Right ventricle myocardium (tissue), 1 donor: ENCODE measurements around a stretch of chr6.

DNA sequence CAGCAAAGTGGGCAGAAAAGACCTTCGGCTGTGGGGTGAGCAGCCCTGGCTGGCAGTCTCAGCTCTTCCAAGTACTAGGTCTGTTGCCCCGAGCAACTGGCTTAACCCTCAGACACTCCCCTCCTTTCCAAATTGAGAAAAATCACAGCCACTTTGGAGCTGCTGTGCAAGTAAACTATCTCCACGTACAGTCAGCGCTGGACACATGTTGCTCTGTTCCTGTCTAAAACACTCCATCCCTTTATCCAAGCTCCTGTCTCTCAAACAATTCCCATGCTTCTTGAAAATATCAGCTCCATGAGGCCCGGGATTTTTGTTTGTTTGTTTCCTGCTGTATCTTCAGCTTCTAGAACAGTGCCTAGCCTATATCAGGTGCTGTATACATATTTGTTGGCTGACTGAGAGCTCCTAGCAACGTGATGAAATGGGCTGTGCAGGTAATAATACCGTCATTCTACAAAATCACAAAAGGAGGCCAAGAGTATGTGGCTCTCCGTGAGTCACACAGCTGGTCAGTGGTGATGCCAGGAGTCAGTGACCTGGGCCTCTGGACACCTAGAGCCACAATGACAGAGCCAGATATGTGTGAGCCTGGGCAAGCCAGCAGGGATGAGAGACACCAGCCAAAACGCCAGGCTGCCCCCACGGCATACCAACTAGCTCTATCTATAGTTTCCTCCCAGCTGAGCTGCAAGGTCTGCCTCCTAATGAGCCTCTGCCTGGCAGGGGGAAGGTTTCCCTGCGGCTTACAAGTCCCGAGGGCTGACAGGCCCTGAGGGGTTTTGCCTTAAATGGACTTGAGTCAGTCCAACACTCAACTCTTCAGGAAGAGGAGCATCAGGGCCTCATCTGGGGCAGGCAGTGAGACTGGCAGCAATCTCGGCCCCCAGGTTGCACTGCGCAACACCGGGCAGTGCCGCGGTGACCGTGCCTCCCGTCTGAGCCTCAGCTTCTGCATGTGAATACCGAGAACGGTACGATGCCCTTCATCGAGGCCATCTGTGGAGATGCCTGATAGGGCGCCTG, 70.1 kb downstream of the CPNE5 start:
- PRO-cap, 2 experiments, result no peak in any of the 2 experiments

DNA sequence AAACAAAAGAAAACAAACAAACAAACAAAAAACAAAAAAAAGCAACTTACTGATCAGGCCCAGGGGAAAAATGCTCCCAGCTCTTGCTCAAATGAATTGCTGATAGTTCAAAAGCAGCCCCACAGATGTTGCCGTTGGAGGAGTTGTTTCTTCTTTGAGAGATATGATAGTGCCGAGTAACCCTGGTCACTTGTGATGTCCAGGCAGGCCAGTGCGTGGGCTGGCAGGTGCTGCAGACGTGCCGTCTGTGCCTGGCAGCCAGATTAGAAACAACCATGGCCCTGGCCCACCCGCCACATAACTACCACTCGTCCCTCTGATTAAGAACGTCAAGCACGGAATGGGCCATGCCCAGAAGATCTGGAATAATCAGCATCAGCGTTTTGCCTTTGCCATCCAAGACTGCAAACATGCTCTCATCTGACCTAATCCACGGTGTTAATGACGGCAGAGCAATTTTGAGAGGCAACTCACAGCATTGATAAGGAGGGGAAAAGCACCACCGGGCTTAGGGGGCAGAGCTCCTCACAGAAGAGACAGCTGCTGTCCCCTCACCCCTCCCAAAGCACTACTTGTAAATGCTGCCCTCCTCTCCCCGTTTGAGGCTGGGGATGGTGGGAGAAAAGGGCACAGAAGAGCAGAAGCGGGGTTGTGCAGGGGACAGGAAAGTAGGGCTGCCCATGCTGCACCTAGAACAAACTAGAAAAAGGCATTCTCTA, 5.1 kb upstream of the CPNE5 start:
- PRO-cap, 2 experiments, result peak in 2 of 2 experiments; most common plus-strand start position 511 of the sequence (in 2); most common minus-strand start position 303 of the sequence (in 2)

GRCh38 chr6:36848488-36849696, 9.6 kb upstream of the CPNE5 start:
- PRO-cap, 2 experiments, result peak in 2 of 2 experiments; most common plus-strand start chr6:36849317 (in 2); most common minus-strand start chr6:36848800 (in 2)

- PRO-cap, 2 experiments, result no peak in any of the 2 experiments
Observed at GRCh38 chr6:36929430-36929939, 25.1 kb upstream of the PI16 start.

- PRO-cap, 2 experiments, result no peak in any of the 2 experiments
Observed at GRCh38 chr6:36975922-36976125, 10.2 kb downstream of the MTCH1 start.

DNA sequence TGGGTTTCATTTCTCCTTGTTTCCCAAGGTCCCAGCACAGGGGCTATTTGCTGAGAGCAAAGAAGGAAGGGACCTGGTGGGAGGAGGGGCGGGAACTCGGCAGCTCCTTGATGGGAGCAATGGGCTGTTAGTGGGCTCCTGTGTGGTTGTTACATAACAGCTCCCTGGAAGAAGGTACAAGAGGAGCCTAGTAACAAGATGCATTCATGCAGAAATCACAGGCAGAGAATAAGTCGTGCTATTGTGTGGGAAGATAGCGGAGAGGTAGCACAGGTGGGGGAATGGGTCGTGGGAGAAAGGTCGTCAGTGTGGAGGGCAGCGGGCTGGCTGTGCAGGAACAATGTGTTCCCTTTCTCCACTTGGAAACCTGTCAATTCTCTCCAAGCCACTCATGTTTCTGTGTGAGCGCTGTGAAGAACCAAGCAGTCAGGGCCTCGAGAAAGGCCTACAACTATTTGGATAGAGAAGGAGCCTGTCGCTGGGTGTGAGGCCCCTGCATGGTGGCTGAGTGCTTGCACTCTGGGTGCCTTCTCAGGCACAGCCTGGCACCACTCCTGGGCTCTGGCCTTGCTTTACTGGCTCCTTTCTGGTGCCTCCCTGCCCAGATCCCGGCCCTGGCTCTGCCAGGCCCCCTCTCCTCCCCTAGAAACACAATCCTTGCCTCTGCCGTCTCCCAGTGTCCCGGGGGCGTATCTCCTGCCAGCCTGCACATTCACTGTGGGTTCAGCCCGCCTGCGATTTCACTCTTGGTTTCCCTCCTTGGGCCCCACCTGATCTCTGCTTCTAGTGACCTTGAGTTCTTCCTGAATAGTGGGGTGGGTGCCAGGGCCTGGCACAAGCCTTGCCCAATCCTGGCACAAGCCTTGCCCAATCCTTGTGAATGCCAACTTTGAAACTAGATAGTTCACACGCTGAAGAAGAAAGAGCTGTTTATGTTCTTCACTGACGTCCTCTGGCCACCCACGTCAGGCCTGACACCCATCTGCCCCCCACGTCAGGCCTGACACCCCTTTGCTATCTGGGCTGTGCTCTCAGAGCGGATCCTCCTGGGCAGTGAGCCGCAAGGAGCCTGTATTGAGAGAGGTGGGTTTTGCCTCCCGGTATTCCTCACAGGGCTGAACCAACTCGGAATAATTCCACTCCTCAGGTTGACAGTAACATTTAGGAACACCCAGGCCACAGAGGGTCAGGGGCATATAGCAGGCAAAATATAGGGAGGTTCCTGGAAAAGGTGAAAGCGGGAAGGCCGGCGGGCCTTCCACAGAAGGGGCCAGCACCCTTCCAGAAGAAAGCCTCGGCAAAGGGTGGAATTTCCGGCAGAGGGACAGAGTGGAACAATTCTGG, 7.2 kb upstream of the FGD2 start:
- PRO-cap, 2 experiments, result peak in 2 of 2 experiments; most common plus-strand start position 898 of the sequence (in 2); most common minus-strand start position 779 of the sequence (in 2)

GRCh38 chr6:37003912-37004490, 1.5 kb upstream of the FGD2 start:
- PRO-cap, 2 experiments, result peak in 2 of 2 experiments; most common plus-strand start chr6:37004392 (in 1); most common minus-strand start chr6:37004276 (in 2)

DNA sequence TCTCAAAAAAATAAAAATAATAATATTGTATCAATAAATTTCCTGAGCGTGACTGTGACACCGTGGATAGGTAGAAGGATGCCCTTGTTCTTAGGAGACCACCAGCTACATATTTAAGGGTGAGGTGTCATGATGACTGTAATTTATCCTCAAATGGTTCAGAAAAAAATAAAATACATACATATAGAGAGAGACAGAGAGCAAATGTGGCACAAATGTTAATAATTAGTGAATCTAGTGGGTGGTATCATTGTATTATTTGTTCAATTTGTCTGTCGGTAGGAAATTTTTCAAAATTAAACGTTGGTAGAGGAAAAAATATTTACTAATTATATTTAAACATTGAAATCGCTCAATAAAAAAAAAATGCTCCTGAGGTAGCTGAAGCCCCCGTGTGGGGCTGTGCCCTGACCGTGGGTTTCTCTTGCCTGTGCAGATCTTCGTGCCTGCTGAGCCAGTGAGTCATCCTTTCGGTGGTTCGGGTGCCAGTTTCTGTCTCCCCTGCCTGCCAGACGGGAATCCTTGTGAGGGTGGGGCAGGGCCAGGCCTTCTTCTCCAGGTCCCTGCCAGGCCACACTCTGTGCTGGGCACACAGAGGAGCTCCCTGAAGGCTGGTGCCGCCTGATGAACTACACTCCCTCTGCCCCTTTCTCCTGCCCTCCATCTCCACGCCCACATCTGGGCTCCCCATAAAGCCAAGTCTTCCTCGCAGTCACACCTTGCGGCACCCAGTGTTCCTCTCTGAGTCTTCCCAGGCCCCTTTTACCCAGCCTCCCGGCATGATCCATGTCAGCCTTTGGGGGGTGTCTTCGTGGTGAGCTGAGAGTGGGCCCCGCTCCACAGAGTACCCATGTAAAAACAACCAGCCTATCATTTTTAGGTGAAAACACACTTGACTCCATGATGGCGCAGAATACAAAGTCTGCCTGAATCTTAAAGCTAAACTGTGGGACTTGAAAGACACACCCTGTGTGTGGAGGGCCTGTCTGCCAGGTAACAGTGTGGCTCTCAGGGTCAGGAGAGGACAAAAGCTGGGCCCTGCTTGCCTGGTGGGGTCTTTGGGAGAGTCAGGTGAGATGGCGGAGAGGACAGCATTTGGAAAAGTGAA, 19.2 kb downstream of the FGD2 start:
- PRO-cap, 2 experiments, result no peak in any of the 2 experiments

DNA sequence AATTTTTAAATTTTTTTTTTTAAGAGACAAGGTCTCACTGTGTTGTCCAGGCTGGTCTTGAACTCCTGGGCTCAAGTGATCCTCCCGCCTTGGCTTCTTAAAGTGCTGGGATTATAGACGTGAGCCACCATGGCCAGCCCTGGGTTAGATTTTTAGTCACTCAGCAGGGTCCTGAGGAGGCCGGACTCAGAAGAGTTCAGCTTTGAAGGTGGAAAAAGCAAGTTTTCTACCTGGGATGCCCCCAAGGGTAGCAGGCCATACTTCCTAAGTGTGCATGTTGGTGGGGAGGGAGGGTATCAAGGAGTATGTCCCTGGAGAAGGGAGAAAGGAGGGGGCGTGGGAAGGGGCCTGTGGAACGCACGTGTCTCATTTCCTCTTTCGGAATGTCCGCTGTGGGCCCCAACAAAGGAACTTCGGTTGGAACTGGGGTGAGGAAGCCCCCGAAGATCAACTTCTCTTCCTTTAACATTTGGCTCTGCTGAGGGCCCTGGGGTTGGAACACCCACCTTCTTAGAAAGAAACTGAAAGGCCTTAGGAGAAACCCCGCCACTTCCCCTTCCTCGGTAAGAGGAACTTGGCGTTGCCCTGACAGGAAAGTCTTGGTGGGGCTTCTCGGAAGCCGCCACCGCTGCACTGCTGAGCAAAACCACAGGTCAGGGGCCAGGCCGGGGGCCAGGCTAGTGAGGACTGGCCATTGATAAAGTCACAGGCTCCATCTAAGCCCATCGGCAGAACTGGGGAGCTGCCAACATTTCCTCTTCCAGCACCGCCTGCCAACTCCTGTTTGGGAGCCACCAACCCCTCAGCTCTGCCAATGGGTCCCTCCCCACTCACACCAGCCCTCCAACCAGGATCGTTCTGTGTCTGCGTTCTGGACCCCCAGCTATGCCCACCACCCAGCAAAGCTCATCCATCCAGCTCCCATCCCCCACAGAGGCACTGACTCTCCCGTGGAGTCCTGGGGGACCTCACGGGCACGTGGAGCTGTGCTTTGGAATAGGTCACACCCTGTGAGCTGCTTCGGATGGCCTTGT, 44.6 kb downstream of the FGD2 start:
- PRO-cap, 2 experiments, result no peak in any of the 2 experiments

GRCh38 chr6:37077912-37078363, 72.5 kb downstream of the FGD2 start:
- PRO-cap, 2 experiments, result no peak in any of the 2 experiments

- PRO-cap, 2 experiments, result no peak in any of the 2 experiments
Observed at GRCh38 chr6:37126562-37126859, 43.4 kb upstream of the PIM1 start.

DNA sequence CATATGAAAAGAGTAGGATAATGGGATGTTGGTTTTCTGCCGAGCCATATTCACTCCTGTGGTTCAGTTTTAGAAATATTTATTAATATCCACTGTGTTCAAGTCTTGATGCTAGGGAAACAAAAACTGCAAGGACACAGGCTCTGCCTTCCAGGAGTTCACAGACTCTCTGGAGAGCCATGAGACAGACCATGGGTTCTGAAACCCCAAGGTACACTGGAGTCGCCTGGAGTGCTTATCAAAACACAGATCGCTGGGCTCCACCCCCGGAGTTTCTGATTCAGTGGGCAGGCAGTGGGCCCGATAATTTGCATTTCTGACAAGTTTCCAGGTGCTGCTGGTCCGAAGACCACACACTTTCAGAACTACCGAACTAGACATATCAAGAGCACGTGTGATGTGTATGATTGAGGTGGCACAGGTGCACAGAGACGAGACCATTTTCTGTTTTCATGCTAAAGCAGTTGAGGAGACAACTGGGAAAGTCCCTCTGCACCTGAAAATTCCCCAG, 14.6 kb upstream of the PIM1 start:
- PRO-cap, 2 experiments, result no peak in any of the 2 experiments

DNA sequence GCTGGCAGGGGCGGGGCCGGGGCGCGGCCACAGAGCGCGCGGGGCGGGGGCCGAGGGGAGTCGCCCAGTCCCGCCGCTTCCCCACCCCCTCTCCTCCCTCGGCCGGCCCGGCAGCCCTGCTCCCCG, 149 bp upstream of the PIM1 start:
- PRO-cap, 2 experiments, result no peak in any of the 2 experiments

- PRO-cap, 2 experiments, result no peak in any of the 2 experiments
Observed at GRCh38 chr6:37170663-37171093, 726 bp downstream of the PIM1 start.

DNA sequence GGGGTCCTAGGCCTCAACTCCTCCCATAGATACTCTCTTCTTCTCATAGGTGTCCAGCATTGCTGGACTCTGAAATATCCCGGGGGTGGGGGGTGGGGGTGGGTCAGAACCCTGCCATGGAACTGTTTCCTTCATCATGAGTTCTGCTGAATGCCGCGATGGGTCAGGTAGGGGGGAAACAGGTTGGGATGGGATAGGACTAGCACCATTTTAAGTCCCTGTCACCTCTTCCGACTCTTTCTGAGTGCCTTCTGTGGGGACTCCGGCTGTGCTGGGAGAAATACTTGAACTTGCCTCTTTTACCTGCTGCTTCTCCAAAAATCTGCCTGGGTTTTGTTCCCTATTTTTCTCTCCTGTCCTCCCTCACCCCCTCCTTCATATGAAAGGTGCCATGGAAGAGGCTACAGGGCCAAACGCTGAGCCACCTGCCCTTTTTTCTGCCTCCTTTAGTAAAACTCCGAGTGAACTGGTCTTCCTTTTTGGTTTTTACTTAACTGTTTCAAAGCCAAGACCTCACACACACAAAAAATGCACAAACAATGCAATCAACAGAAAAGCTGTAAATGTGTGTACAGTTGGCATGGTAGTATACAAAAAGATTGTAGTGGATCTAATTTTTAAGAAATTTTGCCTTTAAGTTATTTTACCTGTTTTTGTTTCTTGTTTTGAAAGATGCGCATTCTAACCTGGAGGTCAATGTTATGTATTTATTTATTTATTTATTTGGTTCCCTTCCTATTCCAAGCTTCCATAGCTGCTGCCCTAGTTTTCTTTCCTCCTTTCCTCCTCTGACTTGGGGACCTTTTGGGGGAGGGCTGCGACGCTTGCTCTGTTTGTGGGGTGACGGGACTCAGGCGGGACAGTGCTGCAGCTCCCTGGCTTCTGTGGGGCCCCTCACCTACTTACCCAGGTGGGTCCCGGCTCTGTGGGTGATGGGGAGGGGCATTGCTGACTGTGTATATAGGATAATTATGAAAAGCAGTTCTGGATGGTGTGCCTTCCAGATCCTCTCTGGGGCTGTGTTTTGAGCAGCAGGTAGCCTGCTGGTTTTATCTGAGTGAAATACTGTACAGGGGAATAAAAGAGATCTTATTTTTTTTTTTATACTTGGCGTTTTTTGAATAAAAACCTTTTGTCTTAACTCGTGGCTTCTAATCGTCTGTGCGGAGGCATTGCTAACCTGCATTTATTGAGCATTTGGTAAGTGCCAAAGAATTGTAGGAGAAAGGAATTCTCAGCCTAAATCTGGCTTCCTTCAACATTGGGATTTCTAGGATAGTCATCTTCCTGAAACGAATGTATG, 4.8 kb downstream of the PIM1 start:
- PRO-cap, 2 experiments, result no peak in any of the 2 experiments

- PRO-cap, 2 experiments, result no peak in any of the 2 experiments
Observed at GRCh38 chr6:37369877-37370315, 16.1 kb downstream of the RNF8 start.

- PRO-cap, 2 experiments, result no peak in any of the 2 experiments
Observed at GRCh38 chr6:37454607-37455164, 21.7 kb downstream of the CMTR1 start.

GRCh38 chr6:37704962-37706200, 7.7 kb upstream of the MDGA1 start:
- PRO-cap, 2 experiments, result peak in 2 of 2 experiments; most common plus-strand start chr6:37705928 (in 2); most common minus-strand start chr6:37705863 (in 2)

GRCh38 chr6:38154289-38154727, 334.8 kb downstream of the ZFAND3 start:
- PRO-cap, 2 experiments, result no peak in any of the 2 experiments

DNA sequence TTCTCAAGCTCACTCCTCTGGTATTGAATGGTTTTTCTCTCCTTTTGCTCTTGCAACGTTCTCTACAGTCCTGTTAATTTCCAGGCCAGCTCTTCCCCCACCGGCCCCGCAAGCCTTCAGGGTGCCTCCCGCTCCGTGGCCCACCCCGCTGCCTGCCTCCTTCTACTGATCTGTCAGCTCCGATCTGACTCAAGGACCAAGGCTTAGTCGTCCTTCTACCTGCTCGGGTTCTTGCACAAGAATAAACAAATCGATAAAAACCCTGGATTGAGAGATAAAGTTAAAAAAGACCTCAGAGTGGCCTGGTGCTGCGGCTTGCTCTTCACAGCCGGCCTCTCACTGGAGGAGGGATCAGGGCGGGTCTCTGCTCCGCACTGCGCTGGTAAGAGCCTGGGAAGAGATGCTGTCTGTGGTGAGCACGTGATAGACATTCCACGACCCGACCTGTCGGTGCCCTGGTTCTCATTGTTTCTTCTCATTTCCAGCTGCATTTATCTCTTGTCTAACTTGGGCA, 357.8 kb downstream of the ZFAND3 start:
- PRO-cap, 2 experiments, result no peak in any of the 2 experiments